ENCODE measurements around a stretch of chr3.

- PRO-cap = bidirectional peak, plus-strand start at chr3:33718564, minus-strand start at chr3:33718440
- RAMPAGE, long total RNA, 2 experiments = no peak in any of the 2 experiments
Measured at GRCh38 chr3:33718499-33718797, 394 bp upstream of the CLASP2 start.

- PRO-cap = no peak
- RAMPAGE, long total RNA, 2 experiments = start-site peak on the plus strand in 1 of 2 experiments, at chr3:33855871-33856252 at its widest, 22 reads per replicate
Measured at GRCh38 chr3:33855744-33856519, 57.5 kb downstream of the PDCD6IP start.

GRCh38 chr3:36733274-36733751, 31.0 kb downstream of the DCLK3 start:
- PRO-cap = no peak
- RAMPAGE, long total RNA, 2 experiments = no peak in any of the 2 experiments

DNA sequence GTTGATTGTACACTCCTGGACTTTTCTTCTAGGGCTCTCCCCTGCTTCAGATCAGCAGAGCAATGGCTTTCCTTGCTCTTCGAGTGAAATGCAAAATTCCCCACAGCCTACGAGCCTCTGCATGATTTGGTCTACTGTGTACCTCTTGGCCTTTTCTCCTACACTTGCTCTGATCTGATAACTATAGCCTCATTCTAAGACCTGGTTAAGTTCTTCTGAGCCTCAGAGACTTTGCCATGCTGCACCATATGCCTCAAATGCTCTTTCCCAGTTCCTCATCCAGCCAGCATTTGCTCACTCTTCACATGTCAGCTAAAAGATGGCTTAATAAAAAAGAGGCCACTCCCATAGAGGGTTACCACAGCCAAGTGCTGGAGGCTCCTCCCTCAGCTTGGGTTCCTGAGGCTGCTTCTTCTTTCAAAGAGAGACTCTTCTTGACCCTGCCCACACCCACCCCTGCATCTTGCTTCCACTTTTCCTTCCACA, 22.9 kb upstream of the DCLK3 start:
- PRO-cap = no peak
- RAMPAGE, long total RNA, 2 experiments = no peak in any of the 2 experiments

DNA sequence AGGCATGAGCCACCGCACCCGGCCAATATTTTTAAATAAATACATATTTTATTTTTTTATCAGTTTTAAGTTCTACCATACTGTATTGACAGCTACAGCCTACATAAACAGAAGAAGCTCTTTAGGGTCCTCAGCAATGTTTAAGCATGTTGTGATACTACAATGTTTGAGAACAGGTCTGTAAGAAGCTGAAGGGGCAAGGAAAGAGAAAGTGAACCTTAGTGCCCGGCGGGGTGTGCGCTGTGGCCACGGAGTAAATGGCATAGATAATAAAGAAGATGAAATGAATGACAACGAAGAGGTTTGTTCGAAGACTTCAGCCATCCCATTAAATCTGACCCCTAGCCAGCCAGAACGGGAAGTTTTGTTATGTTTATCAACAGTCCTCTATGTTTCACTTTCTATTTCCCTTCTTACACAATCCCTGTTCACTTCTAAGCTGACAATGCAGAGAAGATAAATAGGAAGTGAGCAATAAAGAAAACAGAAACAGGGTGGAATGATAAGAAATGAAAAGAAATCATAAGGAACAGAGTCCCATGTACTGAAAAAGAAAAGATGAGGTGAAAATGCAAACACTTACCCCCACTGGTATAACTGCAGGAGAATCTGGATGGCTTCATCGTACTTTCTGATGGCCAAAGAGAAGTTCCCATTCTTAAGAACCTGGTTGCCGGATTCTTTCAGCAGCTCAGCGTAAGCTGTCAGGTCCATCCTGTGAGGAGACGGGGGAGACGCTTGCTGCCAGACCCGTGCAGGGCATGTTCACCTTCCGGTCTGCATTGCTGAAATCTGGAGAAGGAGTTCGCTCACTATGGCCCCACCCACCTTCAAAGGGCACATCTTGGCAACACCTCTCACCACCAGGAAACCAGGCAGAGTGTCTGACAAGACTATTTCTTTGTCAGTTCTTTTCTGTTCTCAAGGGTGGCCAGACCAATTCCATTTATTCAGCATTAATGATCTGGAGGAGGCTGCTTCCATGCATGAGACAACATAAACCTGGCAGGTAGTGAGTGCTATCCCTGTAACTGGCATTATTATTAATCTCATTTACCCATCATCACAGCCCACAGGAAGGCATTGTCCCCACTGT, 36.8 kb downstream of the TRANK1 start:
- PRO-cap = no peak
- RAMPAGE, long total RNA, 2 experiments = no peak in any of the 2 experiments

- PRO-cap = no peak
- RAMPAGE, long total RNA, 2 experiments = no peak in any of the 2 experiments
Measured at GRCh38 chr3:36913301-36913907, 31.4 kb downstream of the TRANK1 start.

DNA sequence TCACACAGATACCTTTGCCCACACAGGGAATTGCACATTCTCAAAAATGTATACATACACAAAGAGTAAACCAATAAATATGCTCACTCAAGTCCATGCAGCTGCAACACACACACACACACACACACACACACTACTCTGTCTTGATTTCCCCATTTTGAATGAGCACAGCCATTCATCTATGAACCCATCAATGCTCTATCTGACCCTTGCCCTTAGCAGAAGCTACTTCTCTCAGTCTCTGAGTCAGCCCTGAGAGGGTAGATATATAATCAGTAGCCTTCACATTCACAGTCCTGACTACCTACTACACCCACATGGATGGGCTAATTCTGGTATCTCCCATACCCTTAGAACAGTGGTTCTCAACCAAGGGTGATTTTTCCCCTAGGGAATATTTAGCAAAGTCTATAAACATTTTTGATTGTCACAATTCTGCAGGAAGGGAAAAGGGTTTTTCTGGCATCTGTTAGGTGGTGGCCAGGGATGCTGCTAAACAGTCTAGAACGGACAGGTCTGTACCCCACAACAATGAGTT, 9.9 kb upstream of the TRANK1 start:
- PRO-cap = no peak
- RAMPAGE, long total RNA, 2 experiments = no peak in any of the 2 experiments

DNA sequence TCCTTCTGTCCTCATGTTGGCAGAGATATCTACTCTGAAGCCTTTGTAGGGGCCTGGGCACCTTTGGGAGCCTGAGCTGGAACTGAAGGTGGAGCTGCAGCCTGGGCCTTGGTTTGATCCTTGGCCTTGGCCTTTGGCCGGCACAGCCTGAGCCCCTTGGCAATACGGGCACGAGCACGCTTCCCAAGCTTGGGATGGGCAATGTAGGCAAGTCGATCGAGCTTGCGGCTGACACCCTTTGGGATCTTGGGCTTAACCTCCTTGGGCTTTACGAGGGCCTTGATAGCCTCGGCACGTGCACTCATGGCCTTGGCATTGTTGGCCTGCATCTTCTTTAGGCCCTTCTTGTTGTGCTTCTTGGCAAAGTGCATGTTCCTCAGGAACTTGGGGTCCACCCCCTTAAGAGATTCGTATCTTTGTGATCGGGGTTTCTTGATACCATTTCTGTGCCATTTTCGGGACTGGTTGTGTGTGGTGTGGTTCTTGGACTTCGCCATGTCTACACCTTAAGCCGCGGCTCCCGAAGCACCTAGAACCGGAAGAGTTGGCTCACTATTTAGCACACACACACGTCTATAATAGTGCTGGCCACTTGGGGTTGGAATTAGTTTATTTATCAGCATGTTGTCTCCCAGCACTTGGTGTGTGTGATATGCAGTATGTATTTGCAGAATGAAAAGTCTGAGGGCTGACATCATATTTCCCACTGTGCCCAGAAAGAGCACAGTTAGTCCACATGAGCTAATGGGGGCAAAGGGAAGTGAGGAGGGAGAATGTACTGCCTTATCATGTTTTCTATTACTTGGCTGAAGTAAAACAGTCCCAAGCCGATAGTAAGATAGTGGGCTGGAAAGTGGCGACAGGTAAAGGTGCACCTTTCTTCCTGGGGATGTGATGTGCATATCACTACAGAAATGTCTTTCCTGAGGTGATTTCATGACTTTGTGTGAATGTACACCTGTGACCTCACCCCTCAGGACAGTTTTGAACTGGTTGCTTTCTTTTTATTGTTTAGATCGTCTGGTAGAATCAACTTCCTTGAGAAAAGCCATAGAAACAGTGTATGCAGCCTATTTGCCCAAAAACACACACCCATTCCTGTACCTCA, 23.5 kb downstream of the MLH1 start:
- PRO-cap = no peak
- RAMPAGE, long total RNA, 2 experiments = no peak in any of the 2 experiments

- PRO-cap = no peak
- RAMPAGE, long total RNA, 2 experiments = start-site peak on the plus strand in 1 of 2 experiments, at chr3:37302183-37302327 at its widest, 68 reads per replicate
Measured at GRCh38 chr3:37301942-37302474, 58.9 kb downstream of the GOLGA4 start.

- PRO-cap = no peak
- RAMPAGE, long total RNA, 2 experiments = no peak in any of the 2 experiments
Measured at GRCh38 chr3:37302519-37303336, 59.7 kb downstream of the GOLGA4 start.

DNA sequence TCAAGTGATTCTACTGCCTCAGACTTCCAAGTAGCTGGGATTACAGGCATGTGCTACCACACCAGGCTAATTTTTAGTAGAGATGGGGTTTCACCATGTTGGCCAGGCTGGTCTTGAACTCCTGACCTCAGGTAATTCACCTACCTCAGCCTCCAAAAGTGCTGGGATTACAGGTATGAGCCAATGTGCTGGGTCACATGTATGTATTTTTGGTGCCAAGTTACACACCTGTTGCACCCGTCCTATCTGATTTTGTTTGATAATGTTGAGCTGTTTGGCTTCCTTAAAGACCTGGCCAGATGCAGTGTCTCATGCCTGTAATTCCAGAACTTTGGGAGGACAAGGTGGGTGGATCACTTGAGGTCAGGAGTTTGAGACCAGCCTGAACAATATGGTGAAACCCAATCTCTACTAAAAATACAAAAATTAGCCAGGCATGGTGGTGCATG, 71.0 kb downstream of the GOLGA4 start:
- PRO-cap = no peak
- RAMPAGE, long total RNA, 2 experiments = no peak in any of the 2 experiments

- PRO-cap = bidirectional peak, plus-strand start at chr3:37456602, minus-strand start at chr3:37456345
- RAMPAGE, long total RNA, 2 experiments = no peak in any of the 2 experiments
Measured at GRCh38 chr3:37455948-37456834, 4.2 kb downstream of the ITGA9 start.

DNA sequence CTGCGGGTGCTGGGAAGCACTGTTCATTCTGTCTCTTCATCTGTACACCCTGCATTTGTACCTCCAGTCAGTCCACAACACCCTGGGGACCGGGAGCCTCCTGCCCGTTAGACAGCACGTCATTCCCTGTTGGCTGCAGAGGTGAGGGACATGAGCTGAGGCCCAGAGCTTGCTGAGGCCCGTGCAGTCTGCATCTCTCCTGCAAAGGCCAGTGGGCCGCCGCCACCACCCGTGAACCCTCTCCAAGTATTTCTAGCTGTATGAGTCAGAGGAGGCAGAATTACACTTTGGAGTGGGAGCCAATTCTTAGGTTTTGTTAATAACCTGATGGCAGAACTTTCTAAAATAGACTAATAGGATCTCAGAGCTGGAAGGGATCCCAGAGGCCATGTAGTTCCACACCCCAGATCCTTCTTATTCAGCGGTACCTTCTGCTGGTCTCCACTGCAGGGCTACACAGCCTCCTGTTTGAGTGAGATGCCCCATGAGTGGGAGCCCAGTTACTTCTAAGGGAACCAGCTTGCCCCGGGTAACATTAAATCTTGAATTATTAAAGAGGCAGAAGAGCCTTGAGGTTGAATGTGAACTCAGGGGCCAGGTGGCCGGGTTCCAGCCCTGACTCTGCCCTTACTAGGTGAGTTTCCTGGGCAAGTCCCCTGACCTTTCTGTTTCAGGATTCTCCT, 74.6 kb downstream of the ITGA9 start:
- PRO-cap = no peak
- RAMPAGE, long total RNA, 2 experiments = no peak in any of the 2 experiments

DNA sequence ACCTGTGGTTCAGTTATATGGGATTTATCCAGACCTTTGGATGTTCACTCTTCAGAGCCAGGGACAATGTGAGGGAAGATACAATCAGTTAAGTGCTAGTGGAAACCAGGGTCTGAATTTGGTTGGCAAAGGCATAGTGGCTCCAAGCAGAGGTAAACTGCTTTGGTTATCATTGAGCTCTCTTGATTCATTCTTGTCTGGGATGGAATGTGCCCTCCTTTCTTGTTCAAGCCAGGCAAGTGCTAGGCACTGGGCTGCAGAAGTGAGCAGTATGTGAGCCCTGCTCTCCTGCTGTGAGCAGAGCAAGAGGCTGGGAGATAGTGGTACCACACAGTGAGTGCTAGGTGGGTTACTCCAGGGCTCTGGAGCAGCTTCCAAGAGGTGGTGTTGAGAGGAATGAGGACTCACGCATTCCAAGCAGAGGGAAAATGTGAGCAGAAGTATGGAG, 200.2 kb upstream of the CTDSPL start:
- PRO-cap = no peak
- RAMPAGE, long total RNA, 2 experiments = no peak in any of the 2 experiments

- PRO-cap = no peak
- RAMPAGE, long total RNA, 2 experiments = no peak in any of the 2 experiments
Measured at GRCh38 chr3:37694338-37694778, 167.3 kb upstream of the CTDSPL start.

- PRO-cap = no peak
- RAMPAGE, long total RNA, 2 experiments = no peak in any of the 2 experiments
Measured at GRCh38 chr3:37898464-37899777, 37.2 kb downstream of the CTDSPL start.

DNA sequence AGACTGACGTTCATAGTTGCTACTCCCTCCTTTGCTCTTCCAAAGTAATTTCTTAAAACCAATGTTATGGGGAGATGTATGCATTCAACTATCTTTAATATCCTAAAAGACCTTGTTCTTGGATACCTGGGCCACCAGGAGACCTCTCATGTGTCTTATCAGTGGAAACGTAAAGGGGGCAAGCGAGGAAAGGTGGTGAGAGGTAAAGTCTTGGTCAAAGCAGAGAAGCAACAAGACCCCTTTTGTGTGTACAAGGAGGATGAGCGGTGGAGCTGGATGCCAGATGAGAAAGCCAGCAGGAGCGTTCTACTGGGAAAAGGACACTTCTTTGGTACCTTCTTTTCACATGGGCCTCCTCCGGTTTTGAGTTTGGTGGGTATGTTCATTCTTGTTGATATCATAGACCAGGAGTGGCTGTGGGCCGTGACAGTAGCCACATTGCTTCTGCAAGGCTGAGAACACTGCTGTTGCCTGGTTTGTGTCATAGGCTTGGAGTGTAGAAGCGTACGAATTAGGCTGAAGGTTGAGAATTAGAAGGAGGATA, 47.0 kb upstream of the VILL start:
- PRO-cap = no peak
- RAMPAGE, long total RNA, 2 experiments = no peak in any of the 2 experiments

- PRO-cap = no peak
- RAMPAGE, long total RNA, 2 experiments = no peak in any of the 2 experiments
Measured at GRCh38 chr3:37956934-37957855, 33.4 kb upstream of the VILL start.

GRCh38 chr3:37964266-37965255, 26.0 kb upstream of the VILL start:
- PRO-cap = no peak
- RAMPAGE, long total RNA, 2 experiments = no peak in any of the 2 experiments

DNA sequence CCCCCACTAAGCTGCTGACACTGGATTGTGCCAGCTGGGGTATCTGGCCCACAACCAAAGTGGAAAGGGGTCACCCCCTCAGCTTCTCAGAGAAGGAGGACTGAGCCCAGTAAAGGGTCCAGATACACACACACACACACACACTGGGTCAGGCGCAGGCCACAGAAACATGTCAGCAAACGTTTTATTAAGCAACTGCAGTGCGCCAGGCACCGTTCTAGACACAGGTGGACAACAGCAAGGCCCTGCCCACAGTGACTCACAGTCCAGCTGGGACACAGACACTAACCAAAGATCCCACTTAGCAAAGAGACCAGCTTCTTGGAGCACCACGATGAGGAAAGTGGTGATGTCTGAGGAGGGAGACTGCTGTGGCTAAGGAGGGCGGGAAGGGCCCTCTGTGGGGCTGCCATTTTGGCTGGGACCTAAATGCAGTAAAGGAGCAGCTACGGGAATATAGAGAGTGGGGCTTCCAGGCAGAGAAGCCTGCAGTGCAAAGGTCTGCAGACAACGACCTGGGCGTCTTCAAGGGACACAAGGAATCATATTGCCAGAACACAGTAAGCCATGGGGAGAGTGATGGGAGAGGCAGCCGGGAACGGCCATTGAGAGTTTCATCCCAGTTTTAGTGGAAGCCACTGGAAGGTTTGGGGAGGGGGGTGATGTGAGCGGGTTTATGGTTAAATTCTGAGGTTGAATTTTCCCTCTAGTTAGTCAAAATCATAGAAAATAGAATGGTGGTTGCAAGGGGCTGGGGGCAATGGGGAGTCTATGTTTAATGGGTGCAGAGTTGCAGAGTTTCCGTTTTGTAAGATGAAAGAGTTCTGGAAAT, 2.7 kb upstream of the VILL start:
- PRO-cap = no peak
- RAMPAGE, long total RNA, 2 experiments = no peak in any of the 2 experiments